Pericardium (tissue), 1 donor: ENCODE measurements around a stretch of chr7.

GRCh38 chr7:151779437-151780125 lies 97.3 kb downstream of the PRKAG2 start:
- RRBS: no CpG with 5 or more reads among the region's 13 CpGs

GRCh38 chr7:151789409-151789997 lies 87.4 kb downstream of the PRKAG2 start:
- RRBS: 98% methylated on average over 2 of the region's 10 CpGs

DNA sequence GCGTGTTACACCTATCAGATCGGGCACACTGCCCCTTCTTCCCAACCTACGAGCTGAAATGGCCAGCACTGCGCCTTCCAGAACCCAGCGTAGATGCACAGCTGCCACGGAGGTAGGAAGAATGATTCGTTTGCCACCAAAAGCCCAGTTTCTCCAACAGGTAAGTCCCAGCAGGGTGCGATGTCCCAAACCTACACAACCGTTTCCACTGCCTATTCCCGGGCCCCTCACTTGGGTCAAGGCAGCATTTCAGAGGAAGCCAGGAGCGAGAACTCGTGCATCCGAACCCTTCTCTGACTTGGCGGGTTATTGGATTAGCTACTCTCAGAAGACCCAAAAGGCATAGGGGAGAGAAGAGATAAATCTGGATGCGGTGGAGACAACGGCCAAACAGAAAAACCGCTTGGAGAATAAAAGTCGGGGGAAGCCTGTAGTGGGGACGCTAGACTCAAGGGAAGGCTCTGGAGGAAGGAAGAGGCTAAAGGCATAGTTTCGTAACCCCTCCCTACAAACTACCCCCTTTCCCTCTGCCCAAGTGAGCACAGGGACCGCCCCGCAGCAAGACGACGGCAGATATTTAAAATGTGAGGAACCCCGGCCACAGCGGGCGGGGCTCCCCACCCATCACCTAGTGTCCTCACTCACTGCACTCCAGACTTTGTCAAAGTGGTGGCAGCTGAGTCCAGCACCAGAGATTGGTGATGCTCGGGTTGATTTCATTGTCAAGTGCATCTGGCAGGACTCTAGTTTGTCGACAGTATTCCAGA lies 69.3 kb downstream of the PRKAG2 start:
- RRBS: no CpG with 5 or more reads among the region's 29 CpGs

- RRBS: no CpG with 5 or more reads among the region's 6 CpGs
Measured at GRCh38 chr7:151819719-151819976, 57.3 kb downstream of the PRKAG2 start.

DNA sequence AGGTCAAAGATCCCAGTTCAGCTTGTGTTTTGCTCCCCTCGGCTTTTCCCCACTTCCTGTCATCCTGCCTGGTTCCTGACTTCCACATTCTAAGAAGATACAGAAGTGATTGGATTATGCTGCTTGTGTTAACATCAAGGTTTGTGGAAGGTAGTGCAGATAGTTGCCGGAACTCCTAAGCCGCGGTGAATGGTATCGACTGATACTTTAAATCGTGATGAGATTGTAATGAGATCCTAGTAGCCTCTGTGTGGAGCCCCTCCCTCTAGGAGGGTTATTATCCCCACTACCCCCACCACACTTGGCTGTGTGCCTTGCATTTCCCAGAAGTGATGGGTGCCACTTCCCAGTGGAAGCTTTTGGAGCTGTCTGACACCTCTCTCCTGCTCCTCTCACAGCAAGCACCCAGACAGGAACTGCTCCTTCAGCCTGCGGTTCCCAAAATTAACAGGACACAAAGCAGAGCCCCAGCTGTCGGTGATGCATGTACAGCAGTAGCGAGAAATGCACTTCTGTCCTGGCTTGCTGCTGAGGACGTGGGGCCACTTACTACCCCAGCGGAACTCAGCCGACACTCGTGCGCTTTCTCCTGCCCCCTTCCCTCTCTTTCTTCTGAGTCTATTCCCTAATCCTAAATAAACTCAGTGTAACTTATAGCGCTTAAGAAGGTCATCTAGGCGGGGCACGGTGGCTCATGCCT lies 52.5 kb downstream of the PRKAG2 start:
- RRBS: no CpG with 5 or more reads among the region's 17 CpGs

DNA sequence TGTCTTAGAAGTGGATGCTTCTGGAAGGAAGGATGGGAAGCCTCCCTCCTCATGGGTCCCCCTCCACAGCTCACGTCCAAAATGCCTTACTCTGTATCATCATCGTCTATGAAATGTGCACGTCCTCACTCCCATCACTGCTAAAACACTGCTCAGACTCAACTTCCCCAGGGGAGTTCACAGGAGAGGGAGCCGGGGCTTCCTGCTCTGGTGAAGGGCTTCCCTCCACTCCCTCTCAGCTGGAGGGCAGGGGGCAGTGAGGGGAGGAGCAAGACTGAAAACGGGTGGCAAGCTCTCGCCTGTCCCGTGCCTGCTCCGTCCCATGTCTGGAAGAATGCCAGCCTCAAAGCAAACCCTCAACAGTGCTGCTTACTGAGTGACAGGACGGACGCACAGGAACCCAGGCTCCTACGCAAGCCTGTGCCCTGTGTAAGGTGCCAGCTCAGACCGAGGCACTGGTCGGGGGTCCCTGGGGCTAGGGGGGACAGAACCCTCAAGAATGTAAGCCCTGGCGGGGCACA lies 25.1 kb downstream of the PRKAG2 start:
- RRBS: no CpG with 5 or more reads among the region's 14 CpGs

DNA sequence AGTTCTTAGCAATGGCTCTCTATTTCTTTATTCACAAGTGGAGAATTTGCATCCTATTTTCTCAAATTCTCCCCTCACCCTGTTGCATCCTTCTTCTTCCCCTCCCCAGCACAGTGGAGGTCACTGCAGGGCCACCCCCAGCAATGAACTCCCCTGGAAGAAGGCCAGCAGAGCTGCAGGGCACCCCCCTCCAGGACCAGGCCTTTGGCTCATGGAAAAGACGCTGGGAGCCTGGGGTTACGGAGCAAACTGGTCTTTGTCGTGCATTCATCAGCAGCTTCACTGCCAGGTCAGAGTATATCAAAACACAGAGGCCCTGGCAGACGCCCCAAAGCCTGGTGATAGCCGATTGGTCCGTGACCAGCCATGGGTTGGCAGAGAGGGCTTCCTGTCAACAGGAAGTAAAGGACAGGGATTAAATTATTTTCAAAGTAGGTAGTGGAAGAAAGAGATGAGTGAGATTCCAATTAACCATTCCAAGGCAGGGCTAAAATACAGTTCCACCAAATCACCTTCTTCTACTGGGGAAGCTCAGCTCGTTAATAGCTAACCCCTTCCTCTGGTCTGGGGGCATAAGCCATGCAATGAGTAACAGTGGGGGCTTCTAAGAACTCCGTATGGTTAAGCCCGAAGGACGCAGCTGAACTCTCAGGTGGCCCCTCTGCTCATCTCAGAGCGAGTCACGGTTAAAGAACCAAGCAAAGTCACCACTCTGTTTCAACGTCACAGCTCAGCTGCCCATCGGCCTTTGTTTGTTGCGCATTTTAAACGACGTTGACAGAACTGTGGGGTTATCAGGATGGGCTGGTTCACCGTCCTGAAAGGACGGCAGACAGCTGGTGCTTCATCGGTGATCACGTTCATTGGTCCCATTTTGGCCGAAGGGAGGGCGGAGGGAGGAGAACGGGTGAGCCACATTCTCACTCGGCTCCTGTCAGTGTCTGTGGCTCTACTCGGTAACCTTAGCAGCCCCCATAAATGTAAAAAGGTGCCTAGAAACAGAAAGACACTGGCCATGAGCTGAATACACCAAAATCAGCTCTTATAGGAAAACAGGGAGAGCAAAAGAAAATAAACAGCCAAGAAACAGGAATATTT lies 8.8 kb downstream of the PRKAG2 start:
- RRBS: no CpG with 5 or more reads among the region's 26 CpGs

DNA sequence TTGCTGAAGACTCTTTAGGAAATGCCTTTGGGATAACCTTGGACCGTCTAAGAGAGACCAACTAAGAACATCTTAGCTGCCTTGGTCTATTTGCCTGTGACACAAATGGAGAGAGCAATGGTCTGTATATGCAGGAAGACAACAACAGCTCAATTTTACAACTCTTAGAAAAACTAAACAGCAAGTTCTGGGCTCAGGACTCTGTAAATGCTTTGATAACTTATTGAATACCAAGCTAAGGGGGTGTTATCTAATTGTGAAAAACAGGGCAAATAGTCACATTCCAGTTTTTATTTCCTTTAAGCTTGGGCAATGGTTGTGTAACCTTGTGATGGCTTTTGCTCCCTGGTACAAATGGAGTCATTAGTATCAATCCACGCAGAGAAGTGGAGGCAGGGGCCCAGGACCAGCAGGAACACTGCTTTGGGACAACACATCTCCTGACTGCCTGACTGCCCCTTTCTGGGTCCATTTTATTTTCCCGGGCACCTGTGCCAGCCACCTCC lies 5.7 kb upstream of the PRKAG2 start:
- RRBS: no CpG with 5 or more reads among the region's 3 CpGs

GRCh38 chr7:151934558-151934982 lies 21.7 kb upstream of the GALNTL5 start:
- RRBS: no CpG with 5 or more reads among the region's 10 CpGs

DNA sequence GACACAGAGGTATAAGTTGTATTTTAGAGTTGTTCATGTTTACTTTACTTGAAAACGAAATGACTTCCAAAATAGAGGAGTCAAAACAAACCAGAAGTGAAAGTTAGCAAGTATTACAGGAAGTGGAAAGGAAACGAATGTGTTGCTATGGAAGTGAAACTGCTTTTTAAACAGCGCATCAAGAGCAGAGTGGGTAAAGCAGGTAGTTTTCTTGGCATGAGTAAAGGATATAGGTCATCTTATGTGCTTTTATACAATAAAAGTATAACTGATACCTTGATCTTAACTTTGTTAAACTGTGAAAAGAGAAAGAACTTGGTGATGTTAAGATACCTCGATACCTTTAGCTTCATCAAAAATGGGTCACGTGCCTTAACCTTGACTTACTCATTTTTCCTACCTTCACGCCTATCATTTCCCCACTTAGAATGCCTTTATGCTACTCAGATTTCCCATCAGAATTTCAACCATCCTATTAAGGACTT lies 19.9 kb upstream of the GALNTL5 start:
- RRBS: no CpG with 5 or more reads among the region's 6 CpGs

DNA sequence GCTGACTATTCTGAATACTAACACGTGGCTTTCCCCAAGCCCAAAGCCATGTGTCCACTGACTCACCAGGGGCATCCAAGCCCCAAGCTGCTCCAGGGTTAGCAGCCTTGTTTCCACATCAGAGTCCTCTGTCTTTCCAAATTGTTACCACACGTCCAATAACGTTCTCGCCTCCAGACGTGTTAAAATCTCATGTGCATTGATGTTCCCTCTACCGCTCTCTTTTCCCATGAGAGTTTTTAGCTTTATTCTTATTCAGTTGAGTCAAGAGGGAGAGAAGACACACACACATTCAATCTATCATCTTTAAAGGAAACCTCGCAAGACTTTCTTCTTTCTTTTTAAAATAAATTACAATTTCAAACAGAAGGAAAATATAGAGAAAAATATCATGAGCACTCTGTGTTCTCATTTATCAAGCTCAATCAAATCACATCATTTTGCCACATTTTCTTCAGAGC lies 8.9 kb downstream of the GALNTL5 start:
- RRBS: no CpG with 5 or more reads among the region's 7 CpGs

GRCh38 chr7:152161927-152162937 lies 136.8 kb downstream of the GALNT11 start:
- RRBS: no CpG with 5 or more reads among the region's 9 CpGs

DNA sequence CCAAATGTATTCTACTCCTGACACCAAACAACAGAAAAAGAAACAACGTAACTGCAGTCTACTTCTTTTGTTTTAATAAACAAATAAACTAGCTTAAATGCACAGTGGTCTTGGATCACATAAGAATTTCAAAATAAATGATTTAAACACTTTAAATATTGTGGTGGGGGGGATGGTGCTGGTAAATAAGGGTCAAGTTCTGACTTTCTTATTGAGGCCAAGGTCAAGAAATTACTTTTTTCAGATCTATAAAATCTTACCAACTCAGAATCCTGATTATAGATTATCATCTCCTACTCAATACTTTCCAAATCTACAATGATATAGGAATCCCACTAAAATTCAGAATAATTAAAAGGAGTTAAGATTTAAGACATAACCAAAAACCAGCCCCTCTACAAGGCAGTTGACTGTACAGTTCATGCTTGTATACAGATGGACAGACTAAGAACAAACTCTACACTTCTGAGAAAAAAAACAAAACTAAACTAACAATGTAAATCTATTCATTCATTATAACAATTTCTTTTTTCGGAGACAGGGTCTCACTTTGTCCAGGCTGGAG lies 23.1 kb downstream of the KMT2C start:
- RRBS: no CpG with 5 or more reads among the region's 2 CpGs

DNA sequence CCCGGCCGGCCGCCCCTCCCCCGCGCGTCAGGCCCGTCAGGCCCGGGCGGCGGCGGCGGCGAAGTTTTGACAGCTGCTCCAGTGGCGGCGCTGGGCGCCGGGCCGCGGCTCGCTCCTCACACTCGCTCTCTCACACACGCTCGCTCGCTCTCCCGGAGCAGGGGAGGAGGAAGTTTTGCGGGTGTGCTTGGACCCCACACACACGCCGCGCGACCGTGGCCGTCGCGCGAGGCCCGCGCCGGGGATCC lies 361 bp upstream of the KMT2C start:
- RRBS: 2% methylated on average over 23 of the region's 38 CpGs

- RRBS: 1% methylated on average over 14 of the region's 90 CpGs
Measured at GRCh38 chr7:152436488-152437338, 910 bp upstream of the KMT2C start.

DNA sequence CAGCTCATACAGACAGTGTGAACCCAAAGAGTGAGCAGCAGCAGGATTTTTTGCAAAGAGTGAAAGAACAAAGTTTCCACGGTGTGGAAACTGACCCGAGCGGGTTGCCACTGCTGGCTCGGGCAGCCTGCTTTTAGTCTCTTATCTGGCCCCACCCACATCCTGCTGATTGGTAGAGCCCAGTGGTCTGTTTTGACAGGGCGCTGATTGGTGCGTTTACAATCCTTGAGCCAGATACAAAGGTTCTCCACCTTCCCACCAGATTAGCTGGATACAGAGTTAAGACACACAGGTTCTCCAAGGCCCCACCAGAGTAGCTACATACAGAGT lies 102.5 kb upstream of the KMT2C start:
- RRBS: no CpG with 5 or more reads among the region's 6 CpGs

DNA sequence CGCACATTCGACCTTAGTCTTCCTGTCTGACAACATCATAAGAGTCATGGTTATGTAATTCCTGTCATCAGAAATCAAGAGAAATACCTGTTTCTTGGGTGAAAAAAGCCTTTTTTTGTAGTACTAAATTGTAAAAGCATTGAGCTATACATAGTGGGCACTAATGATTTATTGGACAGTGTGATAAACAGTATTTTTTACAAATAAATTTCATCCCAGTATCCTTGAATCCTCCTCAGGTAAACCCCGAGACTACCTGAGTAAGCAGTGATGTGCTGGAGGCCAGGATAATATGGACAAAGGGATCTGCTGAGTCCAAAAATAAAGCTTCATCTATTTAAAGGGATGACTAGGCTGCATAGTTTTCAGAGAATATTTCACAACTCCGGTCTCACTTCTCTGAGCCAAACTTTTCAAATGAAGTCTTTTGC lies 2.4 kb downstream of the ACTR3B start:
- RRBS: no CpG with 5 or more reads among the region's 4 CpGs

DNA sequence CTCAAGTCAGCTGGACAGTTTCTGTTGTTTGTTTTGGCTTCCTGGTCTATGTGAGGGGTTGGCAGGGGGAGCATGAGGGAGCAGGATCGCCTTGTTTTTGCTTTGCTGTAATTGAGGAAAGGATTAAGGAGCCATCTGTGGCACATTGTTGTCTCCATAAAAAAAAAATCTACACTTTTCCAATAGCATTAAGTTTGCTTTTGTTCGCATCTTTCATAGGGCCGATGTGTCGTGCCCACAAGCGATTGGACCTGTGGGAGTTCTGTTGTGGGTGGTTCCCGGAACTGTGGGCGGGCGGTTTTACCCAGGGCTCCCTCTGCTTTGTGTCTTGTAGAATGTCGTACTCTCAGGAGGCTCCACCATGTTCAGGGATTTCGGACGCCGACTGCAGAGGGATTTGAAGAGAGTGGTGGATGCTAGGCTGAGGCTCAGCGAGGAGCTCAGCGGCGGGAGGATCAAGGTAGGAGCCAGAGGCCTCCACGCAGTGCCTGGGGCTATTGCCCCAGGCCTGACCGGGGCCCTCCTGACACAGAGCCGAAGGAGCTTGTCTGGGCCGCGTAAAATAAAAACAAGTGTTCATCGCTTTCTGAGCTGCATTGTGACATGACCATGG lies 92.3 kb downstream of the ACTR3B start:
- RRBS: no CpG with 5 or more reads among the region's 21 CpGs

GRCh38 chr7:153405979-153406891 lies 646.0 kb upstream of the DPP6 start:
- RRBS: no CpG with 5 or more reads among the region's 10 CpGs

GRCh38 chr7:153748017-153749015 lies 303.9 kb upstream of the DPP6 start:
- RRBS: no CpG with 5 or more reads among the region's 68 CpGs